ENCODE measurements around a stretch of chr10.

DNA sequence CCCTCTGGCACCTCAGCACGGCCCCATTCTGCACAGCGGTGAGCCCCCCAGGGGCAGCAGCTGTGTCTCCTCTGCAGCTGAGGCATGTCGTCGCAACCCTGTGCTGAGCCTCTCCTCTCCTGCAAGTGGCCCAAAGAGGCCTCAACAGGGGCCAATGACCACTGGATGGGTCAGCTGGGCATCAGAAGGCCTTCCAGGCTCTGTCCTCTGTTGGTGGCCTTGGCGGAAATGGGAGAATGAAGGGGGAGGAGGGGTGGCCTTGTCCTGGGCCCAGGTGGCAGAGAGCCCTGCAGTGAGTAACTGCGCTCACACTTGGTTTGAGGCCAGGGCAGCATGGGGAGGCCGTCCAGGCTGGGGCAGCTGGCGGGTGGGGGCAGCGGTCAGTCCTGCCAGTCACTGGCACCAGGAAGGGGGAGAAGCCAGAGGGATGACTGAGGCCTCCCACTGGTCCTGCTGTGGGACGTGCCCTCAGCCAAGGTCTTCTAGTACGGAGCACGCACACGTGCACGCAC, 59.8 kb downstream of the LHPP start:
- PRO-cap, 2 experiments: no peak in any of the 2 experiments

DNA sequence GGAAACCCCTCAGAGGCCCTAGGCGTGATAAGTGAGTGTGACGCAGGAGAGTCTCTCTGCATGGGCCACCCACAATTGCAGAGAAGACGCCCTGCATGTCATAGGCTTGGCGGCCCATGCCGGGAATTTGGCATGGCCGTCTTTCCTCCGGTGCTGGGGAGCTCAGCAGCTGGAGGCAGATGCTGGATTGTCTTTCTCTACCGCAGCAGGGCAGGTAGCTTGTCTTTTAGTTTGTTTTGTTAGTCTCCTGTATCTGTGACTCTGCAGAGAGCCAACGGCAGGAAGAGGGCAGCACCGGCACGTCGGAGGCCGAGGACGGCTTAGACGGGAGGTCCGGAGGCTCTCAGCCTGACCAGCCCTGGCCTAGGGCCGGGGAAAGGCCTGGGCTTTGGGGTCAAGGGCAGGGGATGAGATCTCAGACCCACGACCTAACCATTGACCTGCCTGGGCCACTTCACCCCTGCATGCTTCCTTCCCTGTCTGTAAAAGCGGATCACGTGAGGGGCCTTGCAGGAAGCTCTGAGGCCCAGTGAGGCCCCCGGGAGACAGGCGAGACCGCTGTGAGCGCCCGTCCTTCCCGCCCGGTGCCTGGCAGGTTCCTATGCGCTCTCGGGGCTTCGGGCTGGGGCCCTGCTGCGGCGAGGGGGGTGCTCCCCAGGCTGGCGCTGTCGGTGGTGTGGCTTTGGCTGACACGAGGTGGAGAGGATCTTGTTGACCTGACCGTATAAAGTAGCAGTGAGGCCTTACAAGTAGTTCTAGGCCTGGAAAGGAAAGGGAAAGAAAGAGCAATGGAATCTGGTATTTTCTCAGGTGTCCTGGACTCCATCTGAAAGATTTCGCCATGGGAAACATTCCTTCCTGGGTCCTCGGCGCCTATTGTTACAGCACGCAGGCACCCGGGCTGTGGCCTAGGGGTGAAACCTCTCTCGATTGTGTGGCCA, 72.8 kb downstream of the LHPP start:
- PRO-cap, 2 experiments: no peak in any of the 2 experiments

GRCh38 chr10:124605501-124606357, 138.4 kb downstream of the FAM53B start:
- PRO-cap, 2 experiments: no peak in any of the 2 experiments

DNA sequence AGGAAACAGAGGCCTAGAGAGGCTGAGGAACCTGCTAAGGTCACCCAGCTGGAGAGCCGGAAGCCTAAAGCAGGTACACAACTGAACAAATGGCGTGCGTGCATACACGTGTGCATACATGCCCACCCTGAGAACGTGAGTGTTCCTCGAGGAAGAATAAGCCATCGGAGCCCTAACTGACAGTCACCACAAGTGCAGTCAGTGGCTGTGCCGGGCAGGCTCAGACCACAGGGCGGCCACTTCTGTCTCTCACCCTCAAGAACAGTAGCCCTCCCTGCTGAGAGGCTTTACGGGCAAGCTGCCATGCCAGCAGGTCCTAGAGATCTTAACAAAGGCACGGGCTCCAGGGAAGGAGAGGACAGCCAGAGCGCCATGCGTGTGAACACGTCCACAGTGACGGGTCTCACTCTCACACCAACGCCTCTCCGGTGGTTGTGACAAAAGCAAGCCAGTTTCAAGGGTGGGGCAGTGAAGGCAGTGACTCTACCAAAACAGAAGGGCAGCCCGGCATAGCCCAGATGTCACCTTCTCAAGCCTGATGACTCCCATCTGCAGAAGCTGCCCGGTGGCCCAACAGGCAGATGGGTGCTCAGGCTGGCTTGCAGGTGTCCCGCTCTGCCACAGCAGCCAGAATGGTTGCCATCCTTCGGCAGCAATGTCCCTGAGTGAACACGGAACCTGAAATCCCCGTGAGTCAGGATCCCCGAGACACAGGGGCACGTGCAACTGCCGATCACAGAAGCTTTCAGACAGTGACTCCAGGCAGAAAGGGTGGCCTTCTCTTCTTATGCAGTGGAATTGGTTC, 102.0 kb downstream of the FAM53B start:
- PRO-cap, 2 experiments: no peak in any of the 2 experiments

GRCh38 chr10:124709566-124710201, 34.5 kb downstream of the FAM53B start:
- PRO-cap, 2 experiments: peak in 1 of 2 experiments; most common plus-strand start chr10:124710116 (in 1)

- PRO-cap, 2 experiments: no peak in any of the 2 experiments
Measured at GRCh38 chr10:124739502-124739968, 4.6 kb downstream of the FAM53B start.

GRCh38 chr10:124742410-124743028, 1.7 kb downstream of the FAM53B start:
- PRO-cap, 2 experiments: peak in 2 of 2 experiments; most common plus-strand start chr10:124742563 (in 1); most common minus-strand start chr10:124742538 (in 1)

- PRO-cap, 2 experiments: no peak in any of the 2 experiments
Measured at GRCh38 chr10:124748993-124749723, 5.0 kb upstream of the FAM53B start.

GRCh38 chr10:124849005-124849529, 47.4 kb downstream of the ABRAXAS2 start:
- PRO-cap, 2 experiments: no peak in any of the 2 experiments

GRCh38 chr10:124903033-124903628, 38.8 kb upstream of the ZRANB1 start:
- PRO-cap, 2 experiments: no peak in any of the 2 experiments

- PRO-cap, 2 experiments: no peak in any of the 2 experiments
Measured at GRCh38 chr10:124953433-124953827, 11.5 kb downstream of the ZRANB1 start.

DNA sequence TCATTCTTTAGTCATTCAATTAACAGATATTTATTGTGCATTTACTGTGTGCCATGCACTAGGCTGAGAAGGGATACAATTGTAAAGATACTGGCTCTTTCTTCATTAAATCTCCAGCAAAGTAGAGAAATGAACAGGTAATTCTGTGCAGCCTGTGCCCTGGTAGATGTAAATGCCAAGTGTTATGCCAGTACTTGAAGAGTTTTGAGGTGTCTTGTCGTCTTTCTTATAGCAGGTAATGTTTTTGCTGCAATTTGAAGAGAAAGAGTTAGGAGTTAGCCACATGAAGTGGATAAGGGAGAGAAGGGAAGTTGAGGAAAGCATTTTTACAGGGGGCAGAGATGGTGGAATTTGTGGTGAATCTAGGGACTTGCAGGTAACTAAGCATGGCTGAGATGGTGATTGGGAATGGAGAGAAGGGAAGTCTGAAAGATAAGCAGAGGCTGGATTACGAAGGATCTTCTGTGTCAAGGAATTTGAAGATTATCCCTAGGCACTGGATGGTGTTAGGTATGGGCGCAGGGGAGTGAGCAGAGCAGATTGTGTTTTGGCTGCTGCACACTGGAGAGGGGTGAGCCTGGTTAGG, 25.2 kb downstream of the ZRANB1 start:
- PRO-cap, 2 experiments: no peak in any of the 2 experiments

GRCh38 chr10:124999284-125000553, 28.2 kb downstream of the CTBP2 start:
- PRO-cap, 2 experiments: no peak in any of the 2 experiments

GRCh38 chr10:125056925-125058013, 29.4 kb upstream of the CTBP2 start:
- PRO-cap, 2 experiments: no peak in any of the 2 experiments

DNA sequence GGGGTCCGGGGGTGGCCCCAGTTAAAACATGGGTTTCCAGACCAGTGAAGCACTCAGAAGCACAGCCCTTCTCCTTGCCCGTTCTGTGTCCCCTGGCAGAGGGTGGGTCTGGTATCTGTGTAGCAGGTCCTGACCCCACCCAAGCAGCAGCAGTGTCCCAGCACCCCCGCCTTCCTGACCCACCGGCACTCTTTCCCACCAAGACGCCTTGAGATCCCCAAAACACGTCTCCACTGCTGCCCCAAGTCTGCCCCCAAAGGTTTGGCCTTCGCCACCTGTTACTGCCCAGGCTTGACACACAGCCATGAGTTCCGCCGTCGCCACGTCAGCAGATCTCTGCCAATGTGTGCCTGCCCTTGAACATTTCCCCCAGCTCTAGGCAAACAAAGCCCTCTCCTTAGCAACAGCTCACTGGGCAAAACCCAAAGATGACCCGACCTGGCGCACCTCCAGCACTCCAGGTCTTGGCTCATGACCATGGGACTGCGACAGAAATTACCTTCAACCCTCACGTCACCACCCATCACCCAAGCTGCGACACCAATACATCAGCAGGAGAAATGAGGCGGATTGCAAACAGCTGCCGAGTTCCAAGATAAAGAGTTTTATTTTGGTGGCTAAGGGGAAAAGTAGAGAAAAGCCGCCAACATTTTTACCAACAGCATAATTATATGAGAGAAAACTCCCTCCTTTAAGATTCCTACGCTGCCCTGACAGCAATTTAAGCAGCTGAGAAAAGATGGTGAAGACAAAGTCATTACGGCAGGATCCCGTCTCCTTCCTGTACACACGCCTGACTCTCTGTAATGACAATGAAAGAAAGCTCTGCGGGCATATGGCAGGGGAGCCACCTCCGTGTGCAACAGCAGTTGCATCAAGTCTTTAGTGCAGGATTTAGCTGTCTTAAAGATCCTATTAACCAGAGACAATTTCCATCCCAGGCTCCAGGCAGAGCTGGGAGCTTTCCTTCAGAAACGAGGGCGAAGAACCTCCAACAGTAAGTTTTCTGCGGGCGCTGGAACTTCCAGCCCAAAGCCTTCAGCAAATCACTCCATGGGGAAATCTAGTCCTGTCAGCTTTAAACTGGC, 57.1 kb upstream of the CTBP2 start:
- PRO-cap, 2 experiments: peak in 2 of 2 experiments; most common minus-strand start position 277 of the sequence (in 1)

- PRO-cap, 2 experiments: no peak in any of the 2 experiments
Measured at GRCh38 chr10:125092976-125094216, 65.5 kb upstream of the CTBP2 start.

- PRO-cap, 2 experiments: no peak in any of the 2 experiments
Measured at GRCh38 chr10:125134965-125135522, 107.2 kb upstream of the CTBP2 start.

GRCh38 chr10:125152097-125152559, 124.3 kb upstream of the CTBP2 start:
- PRO-cap, 2 experiments: no peak in any of the 2 experiments

DNA sequence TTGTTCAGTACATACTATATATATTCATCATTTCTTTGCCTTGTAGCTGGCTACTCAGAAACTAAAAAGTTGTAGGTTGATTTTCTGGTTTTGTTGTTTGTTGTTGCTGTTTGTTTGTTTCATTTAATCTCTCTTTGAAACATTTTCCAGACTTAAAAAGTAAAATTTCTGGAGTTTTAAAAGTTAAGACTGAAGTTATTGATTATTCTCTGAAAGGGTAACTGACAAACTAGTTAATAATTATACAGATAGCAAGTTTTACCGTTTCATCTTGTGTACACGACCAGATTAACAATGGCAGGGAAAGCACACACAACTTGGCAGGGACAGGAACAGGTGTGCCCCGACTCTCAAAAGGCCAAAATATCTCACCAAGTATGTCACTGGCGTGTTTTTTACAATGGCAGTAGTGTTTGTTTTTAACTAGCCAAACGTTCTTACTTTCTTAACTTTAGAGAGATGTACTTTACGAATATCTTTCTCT, 128.8 kb upstream of the CTBP2 start:
- PRO-cap, 2 experiments: no peak in any of the 2 experiments

- PRO-cap, 2 experiments: no peak in any of the 2 experiments
Measured at GRCh38 chr10:125161736-125162046, 133.8 kb upstream of the CTBP2 start.